ENCODE measurements around the gene PPME1.

GRCh38 chr11:73201074-73202140 is 16.7 kb upstream of the P2RY2 start:
- PRO-cap = no peak

DNA sequence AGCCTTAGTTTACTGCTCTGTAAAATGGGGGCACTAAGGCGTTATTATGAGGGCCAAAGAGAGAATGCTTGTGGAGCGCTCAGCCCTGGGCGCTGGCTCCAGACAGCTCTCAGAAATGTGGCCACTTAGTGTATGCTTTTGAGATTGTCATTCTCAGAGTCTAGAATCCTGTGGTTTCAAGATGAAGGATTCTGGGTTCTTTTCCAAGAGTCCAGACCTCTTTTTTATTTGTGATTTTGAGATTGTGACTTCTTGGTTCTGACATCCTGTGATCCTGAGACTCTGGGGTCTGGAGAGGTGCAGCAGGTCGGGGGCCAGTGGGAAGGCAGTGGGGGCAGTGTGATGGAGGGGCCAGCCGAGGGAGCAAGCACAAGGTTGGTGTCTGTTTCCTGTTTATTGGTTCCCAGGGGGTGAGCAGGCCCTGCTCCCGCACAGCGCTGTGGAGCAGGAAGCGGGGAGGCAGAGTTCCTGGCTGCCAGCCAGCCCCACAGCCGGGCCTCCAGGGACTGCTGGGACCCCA is 13.5 kb downstream of the ARHGEF17 start:
- PRO-cap = no peak

- PRO-cap = bidirectional peak, plus-strand start at chr11:73325302, minus-strand start at chr11:73325107
Measured at GRCh38 chr11:73324863-73325611, 17.0 kb downstream of the ARHGEF17 start.

GRCh38 chr11:73359429-73359905 is 16.7 kb upstream of the RELT start:
- PRO-cap = no peak

DNA sequence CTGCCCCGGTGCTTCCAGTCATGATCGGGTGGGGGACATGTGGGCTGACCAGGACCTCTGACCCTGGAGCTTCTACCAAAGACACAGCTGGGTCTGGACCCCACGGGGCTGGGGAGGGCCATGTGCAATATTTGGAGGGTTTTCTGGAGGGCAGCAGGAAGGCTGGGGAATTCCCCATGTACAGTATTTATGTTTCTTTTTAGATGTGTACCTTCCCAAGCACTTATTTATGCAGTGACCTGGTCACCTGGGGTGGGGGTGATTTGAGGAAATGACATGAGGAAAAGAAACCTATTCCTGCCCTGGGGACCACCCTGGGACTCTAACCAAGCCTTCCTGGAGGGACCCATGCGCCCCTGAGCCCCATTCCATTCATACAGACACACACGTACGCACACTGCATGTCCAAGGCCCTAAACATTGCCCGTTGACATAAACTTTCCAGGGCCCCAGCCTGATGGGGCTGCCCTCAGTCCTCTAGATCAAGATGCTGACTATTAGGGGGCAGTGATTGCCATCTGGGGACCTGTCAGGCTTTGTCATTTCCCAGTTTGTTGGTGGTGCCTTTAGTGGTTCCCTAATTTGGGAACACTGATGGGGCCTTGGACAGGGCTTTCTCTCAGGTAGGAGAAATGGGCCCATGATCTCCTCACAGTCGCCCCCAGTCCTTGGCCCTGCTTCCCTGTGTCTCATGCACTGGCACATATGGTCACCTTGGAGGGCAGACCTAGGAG is 8.0 kb upstream of the RELT start:
- PRO-cap = no peak

- PRO-cap = no peak
Measured at GRCh38 chr11:73380610-73381020, 4.4 kb downstream of the RELT start.

- PRO-cap = no peak
Measured at GRCh38 chr11:73395201-73395730, 19.1 kb downstream of the RELT start.

GRCh38 chr11:73398127-73399006 is 22.2 kb downstream of the RELT start:
- PRO-cap = no peak

DNA sequence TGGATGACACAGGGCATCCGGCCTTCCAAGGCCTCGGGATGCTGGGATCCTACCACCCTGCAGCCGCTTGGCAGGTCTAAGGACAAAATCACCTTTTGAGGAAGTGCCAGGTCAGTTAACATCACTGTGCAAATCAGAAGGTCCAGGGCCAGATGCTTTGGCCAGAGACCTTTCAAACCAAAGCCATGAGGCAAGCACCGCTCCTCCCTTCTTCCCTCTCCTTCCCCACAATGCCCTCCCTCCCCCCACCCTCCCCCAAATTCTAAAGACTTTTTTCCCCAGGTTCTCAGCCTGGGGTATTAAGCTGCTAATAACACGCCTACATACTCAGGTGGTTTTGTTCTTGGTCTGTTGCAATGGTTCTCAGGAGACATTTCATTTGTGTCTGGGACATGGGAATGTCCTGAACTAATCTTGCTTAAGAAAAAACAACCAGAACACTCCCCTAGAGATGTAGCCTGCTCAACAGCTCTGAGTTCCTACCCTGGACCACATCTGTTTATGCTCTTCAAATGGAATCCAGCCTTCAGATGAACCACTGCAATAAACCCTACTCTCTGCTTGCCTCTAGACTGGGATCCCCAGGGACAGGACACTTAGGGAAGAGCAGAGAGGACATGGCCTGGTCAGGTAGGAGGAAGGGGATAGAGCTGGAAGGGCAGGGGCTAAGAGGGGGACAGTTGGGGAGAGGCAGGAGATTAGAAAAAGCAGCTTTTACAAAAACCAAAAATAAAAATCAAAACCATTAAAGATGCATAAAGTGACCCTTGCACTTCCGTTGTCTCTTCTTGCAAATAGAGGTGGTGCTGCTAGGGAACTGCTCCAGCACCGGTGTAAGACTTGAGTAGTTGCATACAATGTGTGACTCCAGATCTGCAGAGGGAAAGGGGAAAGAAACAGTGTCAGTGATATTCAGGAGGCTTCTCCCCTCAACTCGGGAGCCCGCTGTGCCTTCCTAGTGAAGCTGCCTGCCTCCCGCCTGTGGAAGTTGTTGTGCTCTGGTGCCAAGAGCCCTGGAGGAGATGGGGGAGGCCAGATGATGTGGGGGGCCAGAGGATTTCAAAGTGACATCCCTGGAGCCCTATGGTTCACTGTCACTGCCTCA is 30.0 kb downstream of the RELT start:
- PRO-cap = no peak

GRCh38 chr11:73759592-73760609 is 973 bp downstream of the RAB6A start:
- PRO-cap = unidirectional peak, plus-strand start at chr11:73760313

DNA sequence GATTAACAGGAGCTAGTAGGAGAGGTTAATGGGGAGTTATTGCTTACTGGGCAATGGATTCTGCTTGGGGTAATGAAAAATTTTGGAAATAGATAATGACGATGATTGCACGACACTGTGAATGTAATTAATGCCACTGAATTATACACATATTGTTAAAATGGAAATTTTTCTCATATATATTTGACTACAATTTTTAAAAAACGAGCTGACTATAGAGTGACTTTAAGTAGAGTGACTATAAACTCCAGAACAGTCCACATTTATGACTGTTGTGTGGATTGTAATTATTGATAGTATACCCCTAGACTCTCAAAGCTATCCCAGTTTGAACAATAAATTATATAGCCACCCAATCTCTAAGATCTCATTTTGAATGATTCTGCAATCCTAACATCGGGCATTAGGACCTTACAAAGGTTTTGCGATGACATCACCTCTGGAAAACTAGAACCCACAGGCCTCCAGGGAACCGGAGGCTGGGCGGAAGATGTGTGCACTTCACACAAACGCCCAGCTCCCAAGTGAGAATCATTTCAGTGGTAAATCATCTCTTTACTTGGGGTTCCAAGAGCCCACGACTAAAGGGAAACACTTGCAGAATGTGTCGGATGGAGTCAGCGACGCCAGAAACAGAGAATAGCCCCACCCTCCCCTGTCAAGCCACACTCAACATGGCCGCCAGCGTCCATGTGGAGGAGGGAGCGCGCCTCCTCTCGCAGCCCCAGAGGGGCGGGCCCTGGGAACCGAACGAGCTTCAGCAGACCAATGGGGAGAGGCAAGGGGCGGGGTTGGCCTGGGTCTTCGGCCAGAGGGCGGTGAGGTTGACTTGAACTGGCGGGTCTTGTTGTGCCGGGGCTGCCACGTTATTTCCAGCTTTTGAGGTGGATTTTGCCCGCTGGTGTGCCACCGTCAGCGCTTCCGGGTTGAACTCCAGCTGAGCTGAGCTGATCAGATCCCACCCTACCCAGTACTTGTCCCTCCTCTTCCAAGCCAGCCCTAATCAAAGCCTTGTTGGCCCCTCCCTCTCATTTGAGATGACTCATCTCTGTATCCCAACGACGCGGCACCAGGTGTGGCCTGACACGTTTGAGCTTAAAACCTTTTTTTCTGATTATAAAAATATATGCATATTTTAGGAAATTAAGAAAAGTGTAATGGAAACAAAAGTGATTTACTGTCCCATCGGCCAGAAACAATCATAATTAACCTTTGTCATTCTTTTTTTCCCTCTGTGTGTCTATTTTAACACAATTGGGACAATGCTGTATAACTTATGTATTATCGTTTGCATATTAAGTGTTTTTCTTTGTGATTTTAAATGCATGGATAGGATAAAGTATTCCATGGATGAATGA is 8.4 kb upstream of the MRPL48 start:
- PRO-cap = unidirectional peak, plus-strand start at position 459 of the sequence; bidirectional peak, plus-strand start at position 832 of the sequence, minus-strand start at position 657 of the sequence; bidirectional peak, plus-strand start at position 1,058 of the sequence, minus-strand start at position 976 of the sequence

DNA sequence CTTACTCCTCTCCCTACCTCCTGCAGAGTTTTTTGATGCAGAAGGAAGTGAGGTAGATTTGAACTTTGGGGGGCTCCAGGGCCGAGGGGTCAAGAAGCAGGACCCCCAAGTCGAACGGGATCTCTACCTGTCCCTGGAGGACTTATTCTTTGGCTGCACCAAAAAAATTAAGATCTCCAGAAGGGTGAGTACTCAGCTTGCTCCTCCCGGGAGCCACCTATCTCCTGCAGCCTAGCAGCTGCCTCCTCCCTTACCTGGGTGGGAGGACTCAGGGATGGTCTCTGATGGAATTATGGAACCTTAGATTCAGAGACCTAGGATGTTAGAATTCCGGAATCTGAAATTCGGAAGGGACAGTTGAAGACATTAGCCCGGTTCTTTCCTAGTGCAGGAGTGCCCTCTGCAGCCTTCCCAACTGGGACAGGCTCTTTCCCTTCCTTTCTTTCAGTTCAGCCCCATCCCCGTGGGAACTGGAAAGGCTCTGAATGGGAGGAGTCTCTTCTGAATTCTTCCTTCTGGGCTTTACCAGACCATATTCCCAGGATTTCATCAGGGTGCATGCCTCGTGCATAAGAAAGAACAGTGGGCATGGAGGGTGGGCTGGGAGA is 14.1 kb downstream of the DNAJB13 start:
- PRO-cap = no peak

GRCh38 chr11:74001429-74002210 is 7.3 kb downstream of the UCP3 start:
- PRO-cap = no peak

GRCh38 chr11:74170627-74171914 is at the start of gene PPME1:
Gene PPME1 (plus strand): TSS chr11:74171289.
- PRO-cap = bidirectional peak, plus-strand start at chr11:74171313, minus-strand start at chr11:74171172

DNA sequence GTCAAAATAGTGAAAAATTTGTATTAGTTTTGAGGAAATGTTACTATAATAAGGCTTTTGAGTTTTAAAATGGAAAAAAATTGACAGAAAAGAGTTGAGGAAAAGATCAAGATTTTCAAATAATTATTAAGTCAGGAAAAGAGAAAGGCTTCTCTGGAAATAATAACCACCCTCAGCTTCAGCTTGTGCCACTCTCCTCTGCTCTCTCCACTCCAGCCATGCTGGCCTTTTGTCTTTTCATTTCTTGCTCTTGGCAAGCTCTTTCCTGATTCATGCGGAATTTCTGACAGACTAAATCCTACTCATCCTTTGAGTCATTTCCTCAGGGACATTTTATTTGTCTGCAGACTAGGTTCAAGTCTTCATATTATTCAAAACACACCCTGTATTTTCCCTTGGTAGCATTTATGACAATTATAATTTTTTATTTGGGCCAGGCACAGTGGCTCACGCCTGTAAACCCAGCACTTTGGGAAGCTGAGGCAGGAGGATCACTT is 7.7 kb upstream of the P4HA3 start:
- PRO-cap = no peak

DNA sequence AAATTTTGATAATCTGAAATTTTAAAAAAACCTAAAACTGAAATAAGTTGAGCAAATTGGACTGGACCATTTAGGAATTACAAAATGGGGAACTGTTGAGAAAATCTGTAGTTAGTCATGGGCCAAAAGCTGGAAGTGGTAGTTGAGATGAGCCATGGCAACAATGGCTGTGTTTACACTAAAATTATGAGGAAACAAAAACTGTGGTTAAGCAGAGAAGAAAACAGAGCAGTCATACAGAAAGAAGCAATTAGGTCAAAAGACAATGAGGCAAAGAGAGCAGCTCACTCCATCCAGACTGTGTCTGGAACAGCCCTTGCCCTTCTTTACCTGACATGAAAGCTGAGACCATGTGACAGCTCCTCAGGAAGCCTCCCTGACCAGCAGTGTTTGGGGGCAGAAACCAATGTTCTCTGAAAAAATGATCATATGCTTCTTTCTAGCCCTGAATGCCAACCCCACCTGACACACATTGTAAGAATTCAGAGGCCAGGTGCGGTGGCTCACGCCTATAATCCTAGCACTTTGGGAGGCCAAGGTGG is 11.2 kb upstream of the POLD3 start:
- PRO-cap = no peak

GRCh38 chr11:74640852-74641625 is 48.7 kb downstream of the POLD3 start:
- PRO-cap = no peak

GRCh38 chr11:74810013-74810421 is 61.4 kb downstream of the RNF169 start:
- PRO-cap = no peak

DNA sequence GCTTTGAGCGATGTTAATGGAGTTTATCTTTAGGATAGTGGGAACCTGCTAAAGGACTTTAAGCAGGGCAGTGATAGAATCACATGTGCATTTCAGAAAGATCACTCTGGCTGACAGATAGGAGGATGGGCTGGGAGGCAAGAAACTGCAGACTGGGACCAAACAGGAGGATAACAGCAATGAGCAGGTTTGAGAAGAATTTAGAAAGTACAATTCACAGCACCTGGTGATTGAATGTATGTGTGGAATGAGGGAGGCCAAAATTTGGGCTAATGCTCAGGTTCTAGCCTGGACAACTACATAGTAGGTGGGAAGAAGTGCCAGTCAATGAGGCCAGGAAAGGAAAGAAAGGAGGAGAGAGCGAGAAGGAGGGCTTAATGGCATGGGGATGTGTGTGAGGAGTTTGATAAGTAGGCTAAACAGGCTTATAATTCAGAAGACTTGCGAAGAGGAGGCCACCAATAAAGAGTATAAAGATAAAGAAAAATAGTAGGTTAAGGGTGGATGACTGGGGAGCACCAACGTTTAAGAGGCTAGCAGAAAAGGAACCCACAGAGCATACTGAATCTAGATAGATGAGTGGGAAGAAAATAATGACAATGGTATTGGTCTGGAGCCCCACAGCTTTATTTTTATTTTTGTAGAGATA is 38.1 kb downstream of the XRRA1 start:
- PRO-cap = no peak

GRCh38 chr11:75147652-75148412 is 3.1 kb upstream of the SLCO2B1 start:
- PRO-cap = bidirectional peak, plus-strand start at chr11:75148198, minus-strand start at chr11:75148029

Data from right common carotid artery plus branches (tissue), 1 donor.